ENCODE measurements around a stretch of chr9.

DNA sequence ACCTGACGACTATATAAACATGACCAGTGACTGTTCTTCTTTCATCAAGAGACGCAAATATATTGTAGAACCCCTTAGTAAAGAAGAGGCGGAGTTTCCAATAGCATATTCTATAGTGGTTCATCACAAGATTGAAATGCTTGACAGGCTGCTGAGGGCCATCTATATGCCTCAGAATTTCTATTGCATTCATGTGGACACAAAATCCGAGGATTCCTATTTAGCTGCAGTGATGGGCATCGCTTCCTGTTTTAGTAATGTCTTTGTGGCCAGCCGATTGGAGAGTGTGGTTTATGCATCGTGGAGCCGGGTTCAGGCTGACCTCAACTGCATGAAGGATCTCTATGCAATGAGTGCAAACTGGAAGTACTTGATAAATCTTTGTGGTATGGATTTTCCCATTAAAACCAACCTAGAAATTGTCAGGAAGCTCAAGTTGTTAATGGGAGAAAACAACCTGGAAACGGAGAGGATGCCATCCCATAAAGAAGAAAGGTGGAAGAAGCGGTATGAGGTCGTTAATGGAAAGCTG lies 43.7 kb downstream of the GCNT1 start:
- PRO-cap, result no peak

- PRO-cap, result no peak
Observed at GRCh38 chr9:76586102-76586427, 127.1 kb downstream of the GCNT1 start.

GRCh38 chr9:76818062-76818846 lies 87.7 kb downstream of the PRUNE2 start:
- PRO-cap, result unidirectional peak, plus-strand start at chr9:76818547

GRCh38 chr9:77751697-77752503 lies 103.8 kb upstream of the GNA14 start:
- PRO-cap, result no peak

DNA sequence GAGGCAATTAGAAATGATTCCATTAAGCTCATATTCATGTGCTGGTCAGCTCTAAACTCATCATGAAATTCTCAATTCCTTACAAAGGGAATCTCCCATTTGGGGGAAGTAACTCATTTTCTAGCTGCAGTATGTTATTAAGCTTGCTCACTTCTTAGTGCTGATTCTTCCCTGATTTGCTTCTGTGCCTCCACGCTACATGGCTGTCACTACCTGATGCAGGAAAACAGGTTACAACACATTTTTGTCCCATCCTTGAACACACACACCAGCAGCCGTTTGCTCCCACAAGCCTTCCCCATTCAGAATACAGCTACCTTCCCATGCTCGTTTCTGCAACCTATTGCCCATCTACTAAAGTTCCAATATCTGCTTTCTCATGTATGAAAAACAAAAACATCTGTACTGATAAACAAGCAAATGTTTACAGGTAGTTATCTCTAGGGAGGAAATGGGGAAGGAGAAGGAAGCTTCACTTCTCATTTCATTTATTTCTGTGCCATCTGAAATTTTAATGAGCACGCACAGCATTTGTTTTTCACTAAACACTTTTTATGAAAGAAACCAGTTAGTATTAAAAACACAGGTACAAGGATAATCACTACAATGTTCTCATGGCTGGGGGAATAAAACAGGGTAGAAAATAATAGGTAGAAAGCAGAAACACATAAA lies 81.3 kb downstream of the GNAQ start:
- PRO-cap, result no peak

- PRO-cap, result bidirectional peak, plus-strand start at chr9:78023316, minus-strand start at chr9:78023164
Observed at GRCh38 chr9:78022842-78023547, 8.6 kb downstream of the GNAQ start.

DNA sequence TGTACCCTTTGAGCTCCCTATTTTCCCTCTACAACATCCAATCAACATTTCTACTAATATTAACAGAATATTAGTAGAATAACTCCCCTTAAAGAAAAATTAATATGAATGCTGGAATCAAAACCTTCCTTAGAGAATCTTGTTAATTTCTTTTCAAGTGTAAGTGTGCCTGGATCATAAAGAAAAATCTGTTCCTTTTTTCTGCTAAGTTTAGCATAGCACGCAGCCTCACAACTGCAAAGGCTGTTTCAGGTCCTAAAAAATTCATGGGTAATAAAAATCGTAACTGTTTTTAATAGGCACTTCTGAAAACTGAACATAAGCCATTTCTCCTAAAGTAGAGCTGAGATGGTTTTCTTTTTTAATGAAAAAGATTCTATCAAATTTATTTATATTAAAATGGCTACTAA lies 5.9 kb downstream of the GNAQ start:
- PRO-cap, result no peak

- PRO-cap, result no peak
Observed at GRCh38 chr9:78035355-78035730, 3.7 kb upstream of the GNAQ start.

DNA sequence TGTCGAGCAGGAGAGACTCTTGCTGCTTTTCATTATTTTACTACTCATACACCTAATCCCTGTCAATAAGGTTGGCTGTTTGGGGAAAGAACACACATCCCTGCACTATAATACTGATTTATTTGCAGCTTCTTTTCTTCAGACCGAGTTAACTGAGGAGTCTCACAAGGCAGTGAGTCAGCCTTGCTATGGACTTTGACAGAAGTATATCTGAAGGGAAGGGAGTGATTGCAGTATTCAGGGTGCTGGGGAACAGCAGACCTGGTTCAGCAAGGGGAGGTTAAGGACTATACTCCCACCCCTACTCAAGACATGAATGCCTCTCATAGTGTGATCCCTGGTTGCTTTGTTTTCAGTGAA lies 99.8 kb downstream of the TLE4 start:
- PRO-cap, result no peak

- PRO-cap, result no peak
Observed at GRCh38 chr9:80951617-80952033, 737.7 kb downstream of the TLE1 start.

DNA sequence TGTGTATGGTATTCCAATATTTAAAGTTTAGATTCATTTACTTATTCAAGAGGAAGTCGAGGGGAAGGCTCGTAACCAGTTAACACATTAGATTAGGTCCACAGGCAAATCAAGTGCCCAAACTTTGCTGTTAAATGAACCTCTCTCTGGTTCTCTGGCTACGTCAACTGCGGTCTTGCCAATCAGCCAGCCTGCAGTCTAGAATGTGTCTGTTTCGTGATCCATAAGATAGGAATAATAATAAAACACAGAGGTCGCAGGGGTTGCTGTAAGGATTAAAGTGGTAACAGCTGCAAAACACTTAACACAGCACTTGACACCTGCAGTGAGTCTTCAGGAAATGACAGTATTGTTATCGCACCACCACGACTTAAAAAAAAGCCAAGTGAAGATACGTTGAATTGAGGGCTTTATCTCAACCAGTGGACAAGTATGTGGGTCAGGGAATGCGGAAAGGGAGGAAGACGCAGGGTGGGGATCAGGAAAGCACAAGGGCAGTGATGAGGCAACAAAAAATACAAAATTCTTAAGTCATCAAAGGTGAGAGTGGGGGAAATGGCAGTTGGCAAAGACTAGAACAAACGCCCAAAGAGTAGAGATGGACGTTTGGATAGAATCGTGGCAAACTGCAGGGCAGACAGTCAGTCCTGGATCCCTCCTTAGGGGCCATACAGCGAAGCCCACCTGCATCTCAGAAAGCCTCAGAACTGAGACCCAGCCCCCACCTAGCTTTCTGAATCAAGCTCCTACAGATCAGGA lies 92.3 kb downstream of the TLE1 start:
- PRO-cap, result no peak

DNA sequence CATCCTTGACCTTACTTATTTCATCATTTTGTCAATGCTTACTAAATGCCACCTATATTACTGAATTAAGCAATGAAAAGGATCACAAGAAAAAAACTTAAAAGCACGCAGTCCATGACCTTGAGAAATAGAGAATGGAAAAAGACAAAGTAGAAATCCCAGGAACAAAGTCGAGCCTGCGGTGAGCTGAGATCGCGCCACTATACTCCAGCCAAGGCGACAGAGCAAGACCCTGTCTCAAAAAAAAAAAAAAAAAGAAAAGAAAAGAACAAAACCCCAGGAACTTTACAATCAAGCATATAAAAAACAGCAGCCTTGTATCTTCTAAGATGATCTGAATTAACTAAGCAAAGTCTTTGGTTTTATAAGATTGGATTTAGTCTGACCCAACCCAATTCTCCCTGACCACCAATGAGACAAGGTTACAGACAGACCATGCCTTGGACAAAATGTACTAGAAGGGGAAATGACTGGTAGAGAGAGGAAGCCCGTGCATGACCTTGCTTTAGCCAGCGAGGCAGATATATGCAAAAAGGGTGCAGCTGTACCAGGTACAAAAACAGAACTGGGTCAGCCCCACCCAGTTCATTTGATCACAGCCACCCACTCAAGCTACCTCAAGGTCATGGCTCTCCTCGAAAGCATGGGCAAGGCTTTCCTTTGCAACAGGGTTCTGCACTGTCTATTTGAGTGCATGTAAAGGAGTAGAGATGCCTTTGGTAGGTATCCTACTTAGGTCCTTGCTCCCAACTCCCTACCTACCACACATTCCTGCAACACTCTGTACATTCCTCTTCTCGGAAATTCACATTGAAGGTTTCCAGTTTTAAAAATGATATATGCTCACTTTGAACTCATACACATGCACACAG lies 33.5 kb downstream of the TLE1 start:
- PRO-cap, result bidirectional peak, plus-strand start at position 583 of the sequence, minus-strand start at position 336 of the sequence

DNA sequence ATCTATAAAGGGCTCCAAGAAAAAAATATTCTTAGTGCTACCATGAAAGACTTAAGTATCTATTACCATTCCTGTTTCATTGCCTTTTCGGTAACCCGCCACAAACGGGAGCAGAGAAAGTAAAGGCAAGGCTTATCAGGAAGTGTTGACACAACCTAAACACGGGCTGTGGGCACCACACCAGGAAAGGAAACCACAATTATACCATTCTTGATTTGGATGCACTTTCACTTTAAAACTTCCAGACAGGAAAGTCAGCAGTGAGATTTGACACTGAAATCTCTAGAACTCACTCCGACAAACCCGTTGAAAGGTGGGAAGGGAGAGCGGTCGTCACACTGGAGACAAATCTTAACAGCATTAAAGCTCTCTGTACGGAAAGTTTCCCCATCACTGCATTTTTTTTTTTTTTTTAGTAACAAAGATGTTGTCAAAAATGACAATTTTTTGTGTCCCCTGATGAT lies 6.5 kb downstream of the TLE1 start:
- PRO-cap, result no peak

GRCh38 chr9:81688461-81688781 lies 926 bp downstream of the TLE1 start:
- PRO-cap, result no peak

- PRO-cap, result no peak
Observed at GRCh38 chr9:81819766-81820583, 108.3 kb upstream of the SPATA31D4 start.

- PRO-cap, result no peak
Observed at GRCh38 chr9:82774869-82775540, 287.9 kb downstream of the RASEF start.

DNA sequence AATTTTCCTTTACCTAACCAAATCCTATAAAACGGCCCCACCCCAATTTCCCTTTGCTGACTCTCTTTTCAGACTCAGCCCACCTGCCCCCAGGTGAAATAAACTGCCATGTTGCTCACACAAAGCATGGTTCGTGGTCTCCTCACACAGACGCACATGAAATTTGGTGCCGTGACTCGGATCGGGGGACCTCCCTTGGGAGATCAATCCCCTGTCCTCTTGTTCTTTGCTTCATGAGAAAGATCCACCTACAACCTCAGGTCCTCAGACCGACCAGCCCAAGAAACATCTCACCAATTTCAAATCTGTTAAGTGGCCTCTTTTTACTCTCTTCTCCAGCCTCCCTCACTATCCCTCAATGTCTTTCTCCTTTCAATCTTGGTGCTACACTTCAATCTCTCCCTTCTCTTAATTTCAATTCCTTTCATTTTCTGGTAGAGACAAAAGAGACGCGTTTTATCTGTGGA lies 178.9 kb downstream of the RASEF start:
- PRO-cap, result no peak

DNA sequence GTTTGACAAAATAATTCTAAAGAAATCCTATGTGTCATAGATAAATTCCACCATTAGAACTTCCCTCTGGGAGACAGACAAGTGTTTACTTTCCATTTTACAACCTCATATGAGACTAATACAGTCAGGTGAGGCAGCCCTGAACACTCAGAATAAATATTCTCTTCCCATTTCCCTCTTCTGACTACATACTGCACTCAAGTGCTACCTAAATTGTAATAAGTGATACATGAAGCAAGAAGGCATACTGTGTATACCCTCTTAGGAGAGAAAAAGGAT lies 6.8 kb downstream of the RASEF start:
- PRO-cap, result no peak

- PRO-cap, result no peak
Observed at GRCh38 chr9:83554220-83554782, 16.1 kb upstream of the FRMD3 start.

- PRO-cap, result no peak
Observed at GRCh38 chr9:83669886-83670314, 37.9 kb downstream of the UBQLN1 start.